Mammary microvascular endothelial cell (primary cell): ENCODE measurements around the genes PPP3R1 and GKN2.

DNA sequence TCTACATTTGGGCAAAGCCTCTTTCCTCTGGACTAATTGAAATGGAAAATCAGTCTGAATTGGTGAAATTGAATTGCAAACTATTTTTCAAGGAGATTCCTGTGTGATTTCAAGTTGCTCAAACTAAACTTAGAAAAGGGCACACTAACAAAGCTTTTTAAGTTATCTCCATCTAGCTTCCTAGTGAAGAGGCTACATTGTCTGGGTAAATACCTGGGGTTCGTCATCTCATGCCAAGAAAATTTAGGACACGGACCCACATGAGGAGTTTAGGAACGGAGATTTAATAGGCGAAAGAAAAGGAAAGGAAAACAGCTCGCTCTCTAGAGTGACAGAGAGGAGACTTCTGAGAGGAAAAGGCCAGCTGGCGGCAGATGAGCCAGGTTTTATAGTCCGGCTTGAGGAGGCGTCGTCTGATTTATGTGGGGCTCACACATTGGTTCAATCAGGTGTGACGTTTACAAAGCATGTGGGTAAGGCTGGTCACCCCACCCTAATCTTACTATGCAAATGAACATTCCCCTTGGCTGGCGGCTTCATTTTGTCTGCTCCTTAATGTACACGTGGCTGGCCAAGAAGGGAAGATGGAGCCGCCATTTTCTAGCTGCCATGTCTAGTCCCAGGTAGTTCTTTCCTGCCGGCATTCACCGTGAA, 298.9 kb upstream of the SPRED2 start:
- RAMPAGE, long total RNA = no peak

- RAMPAGE, long total RNA = no peak
Observed at GRCh38 chr2:65825869-65826278, 393.5 kb upstream of the SPRED2 start.

GRCh38 chr2:66439616-66440664, 5.0 kb downstream of the MEIS1 start:
- RAMPAGE, long total RNA = no peak

DNA sequence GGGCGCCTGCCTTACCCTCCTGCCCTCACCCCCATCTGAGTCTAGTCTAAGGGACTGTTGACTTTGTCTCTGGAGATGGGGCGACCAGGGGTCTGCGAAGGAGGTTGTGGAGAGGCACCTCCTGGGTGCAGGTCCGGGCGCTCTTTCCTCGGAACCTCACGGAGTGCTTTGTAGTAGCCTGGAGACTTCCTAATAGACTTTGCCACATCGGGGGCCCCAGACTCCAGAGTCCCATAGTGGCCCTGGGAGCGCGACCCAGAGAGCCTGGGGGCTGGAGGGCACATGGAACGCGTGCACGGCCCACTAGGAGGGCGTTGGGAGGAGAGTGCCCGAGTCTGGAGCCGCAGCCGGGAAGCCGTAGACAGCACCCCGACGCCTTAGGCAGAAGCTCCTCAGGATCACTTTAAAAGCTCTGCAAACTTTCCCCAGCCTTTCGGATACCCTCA, 141.5 kb downstream of the MEIS1 start:
- RAMPAGE, long total RNA = no peak

GRCh38 chr2:66693058-66693654, 258.2 kb downstream of the MEIS1 start:
- RAMPAGE, long total RNA = no peak

DNA sequence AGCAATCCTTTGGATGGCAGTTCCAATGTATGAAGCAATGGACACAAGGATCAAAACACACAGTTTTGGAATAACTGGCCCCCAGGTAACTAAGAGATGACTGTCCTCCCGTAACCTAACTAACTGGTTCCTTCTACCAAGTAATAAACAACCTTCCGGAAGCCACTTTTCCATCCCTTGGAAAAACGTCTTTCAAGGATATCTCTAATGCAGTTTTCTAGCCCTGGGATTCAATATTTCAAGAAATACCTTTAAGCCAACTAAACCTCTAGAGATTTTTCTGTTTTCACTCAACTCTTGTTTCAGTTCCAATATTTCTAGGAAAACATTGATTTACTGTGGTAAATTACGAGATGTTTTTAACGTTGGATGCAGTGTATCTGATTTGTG, 153.9 kb upstream of the ETAA1 start:
- RAMPAGE, long total RNA = no peak

- RAMPAGE, long total RNA = no peak
Observed at GRCh38 chr2:67573026-67573586, 176.0 kb downstream of the ETAA1 start.

GRCh38 chr2:68252305-68252939, at the start of gene PPP3R1:
Gene PPP3R1 (minus strand): TSS chr2:68252532.
- RAMPAGE, long total RNA = no peak

DNA sequence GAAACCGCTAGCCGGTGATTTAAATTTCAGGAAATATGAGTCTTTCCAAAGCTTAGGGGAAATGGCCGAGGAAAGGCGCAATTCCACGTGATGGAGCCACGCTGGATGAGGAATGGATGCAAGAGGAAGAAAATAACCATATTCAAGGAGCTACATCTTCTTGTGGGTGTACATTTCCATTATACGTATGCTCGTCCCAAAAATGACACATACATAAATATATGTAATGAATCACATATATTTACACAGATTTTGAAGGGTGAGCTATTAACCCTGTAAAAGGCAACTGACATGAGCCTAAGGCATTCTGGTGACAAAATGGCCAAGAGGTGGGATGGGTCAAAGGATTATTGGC, 253 bp upstream of the CNRIP1 start:
- RAMPAGE, long total RNA = no peak

DNA sequence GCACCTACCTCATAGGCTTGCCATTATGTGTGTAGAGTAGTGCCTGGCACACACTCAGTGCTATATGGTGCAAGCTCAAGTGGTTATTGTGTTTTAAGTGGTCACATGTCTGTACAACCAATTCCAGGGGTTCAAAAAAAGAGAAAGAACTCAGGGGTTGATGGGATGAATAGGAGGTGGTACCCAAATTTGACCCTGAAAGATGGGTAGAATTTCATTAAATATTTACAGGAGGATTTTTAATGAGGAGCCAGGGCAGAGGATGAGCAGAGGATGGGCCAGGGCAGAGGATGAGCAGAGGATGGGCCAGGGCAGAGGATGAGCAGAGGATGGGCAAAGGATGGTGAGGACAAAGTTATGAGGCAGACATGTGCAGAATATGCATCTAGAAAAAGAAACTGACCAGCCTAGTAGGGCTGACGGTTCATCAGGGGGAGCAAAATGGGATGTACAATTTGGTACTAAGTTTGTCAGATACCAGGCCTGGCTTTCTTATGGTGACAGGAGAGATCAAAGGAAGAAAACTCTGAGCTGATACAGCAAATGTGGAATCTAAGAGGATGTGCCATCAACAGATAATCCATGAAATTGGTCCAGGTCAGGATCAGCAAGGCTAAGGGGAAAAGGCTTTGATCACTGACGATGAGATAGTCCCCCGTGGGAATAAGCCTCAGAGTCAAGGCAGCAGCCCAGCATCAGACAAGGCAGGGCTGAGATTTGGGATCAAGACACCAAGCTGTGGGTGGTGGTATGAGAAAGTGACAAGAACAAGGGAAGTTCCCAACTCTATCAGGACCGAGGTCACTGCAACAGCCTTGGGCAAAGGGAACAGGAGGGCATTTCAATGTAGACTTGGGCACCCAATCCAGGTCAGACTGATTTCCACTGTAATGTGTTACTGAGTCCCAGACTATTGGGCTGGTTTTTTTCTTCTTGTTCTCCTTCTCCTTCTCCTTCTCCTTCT, 18.4 kb downstream of the PLEK start:
- RAMPAGE, long total RNA = no peak

- RAMPAGE, long total RNA = no peak
Observed at GRCh38 chr2:68558786-68559151, 84.6 kb upstream of the PROKR1 start.

DNA sequence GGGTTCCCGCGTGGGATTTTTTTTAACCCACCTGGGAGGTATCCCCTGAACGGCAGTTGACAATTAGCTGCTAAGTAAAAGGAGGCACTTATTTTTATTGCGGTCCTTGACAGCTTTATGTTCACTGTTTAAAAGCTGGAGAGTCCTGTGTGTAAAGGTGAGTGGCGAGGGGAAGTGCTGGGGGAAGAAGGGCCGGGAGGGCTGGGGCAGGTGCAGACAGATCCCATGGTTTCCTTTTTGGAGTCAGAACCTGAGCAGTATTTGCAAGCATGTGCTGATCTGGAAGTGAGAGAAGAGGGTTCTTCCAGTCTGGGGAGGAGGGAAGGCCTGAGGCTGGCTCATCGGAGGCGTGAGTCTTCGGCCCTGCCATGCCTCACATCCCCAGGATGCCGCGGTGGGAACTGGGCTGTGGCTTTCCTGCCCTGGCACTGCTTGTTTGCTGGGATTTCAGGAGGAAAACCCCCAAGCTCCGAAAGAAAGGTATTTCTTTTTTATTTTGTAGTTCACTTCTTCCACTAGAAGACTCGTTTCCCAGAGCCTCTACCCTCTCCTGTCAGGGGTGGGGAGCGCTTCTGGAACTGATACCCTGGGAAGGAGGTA, 65.1 kb downstream of the ARHGAP25 start:
- RAMPAGE, long total RNA = no peak

DNA sequence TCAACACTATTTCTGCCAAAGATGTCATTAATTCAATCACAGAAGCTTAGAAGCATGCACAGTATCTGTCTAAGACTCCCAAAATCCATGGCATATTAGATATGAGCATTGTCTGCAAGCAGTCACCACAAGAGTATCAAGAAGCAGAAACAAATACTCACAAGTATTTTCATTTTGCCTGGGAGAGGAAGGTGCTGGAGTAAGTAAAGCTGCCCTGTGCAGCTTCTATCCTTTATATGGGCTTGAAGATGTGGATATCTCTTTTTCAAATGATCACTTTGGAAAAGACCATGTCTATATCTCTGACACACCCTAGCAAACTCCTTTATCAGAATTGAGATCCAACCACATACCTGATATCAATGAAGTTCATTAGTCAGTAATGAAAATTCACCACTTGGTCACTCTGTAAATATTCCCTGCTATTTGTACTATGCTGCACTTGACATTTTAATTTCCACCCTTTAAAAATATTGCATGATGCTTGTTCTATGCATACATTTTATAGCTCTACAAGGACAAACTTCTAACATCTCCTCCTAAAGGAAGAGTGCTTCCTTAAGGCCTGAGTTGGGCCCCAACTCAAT, at the start of gene GKN2:
TSS of gene GKN2 (minus strand) at position 205 of the 587 bp plus-strand sequence.
- RAMPAGE, long total RNA = no peak

GRCh38 chr2:69177079-69177763, 164.2 kb downstream of the ANTXR1 start:
- RAMPAGE, long total RNA = no peak

- RAMPAGE, long total RNA = no peak
Observed at GRCh38 chr2:69253589-69254399, 133.2 kb downstream of the GFPT1 start.

GRCh38 chr2:69306095-69306768, 80.8 kb downstream of the GFPT1 start:
- RAMPAGE, long total RNA = no peak

- RAMPAGE, long total RNA = no peak
Observed at GRCh38 chr2:69347932-69348462, 39.0 kb downstream of the GFPT1 start.

GRCh38 chr2:69415013-69415491, 22.2 kb downstream of the NFU1 start:
- RAMPAGE, long total RNA = no peak

GRCh38 chr2:69499884-69500386, 62.7 kb upstream of the NFU1 start:
- RAMPAGE, long total RNA = no peak

DNA sequence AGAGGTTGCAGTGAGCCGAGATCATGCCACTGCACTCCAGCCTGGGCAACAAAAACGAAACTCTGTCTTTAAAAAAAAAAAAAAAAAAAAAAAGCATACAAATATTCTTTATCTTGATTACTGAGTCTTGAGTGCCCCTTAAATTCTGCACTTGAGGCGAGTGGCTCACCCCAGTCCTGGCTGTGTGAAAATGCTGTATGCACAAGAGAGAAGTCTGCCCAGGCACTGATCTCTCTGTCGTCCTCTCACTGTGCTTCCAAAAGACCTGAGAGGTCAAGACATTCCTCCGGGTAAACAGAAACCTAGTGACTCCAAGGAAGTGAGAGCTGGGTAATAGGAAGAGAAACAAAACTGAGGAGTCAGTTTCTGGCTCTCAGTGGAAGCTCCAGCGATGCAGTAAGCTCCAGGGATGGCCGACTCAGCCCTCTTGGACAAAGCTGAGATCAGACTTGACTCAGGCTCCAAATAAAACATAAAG, 70.9 kb downstream of the AAK1 start:
- RAMPAGE, long total RNA = no peak